Neural crest cell (in vitro differentiated cells): ENCODE results near the gene FCHSD1.

DNA sequence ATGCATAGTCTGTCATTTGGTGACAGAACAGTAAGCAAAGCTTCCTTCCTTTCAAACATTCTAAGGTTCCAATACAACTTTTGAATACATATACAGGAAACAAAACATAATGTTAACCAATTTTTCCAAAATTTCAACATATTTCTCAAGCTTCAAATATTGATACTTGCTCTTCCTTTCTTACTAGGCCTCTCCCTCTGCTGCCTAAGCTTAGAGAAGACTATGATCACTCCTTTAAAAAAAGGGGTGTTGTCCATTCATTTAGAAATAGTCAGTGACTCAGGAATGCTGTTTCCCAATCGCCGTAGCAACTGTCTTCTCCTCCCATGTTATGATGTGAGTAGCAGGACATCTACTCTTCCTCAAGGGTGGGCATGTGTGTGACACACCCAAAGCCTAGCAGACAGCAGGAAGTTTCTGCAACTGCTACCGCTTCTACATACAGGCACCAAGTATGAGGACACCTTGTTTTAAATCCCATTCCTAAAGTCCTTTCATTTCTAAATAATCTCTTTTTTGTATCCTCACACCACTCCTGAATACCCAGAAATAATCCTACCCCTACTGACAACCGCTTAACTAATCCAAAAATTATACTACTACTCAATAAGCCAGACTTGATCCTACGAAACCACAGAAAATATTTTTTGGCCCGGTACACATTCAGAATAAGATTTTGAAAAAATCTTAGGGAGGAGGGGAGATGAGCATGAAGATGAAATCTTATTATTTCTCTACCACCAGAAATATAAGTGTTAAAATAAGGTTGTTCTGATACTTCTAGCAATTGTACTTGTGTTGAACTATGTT, 14.4 kb downstream of the DIAPH1 start:
- PRO-cap = no peak

GRCh38 chr5:141651034-141651794, at the start of gene FCHSD1:
TSS of gene FCHSD1 (minus strand) at chr5:141651418.
- PRO-cap = bidirectional peak, plus-strand start at chr5:141651478, minus-strand start at chr5:141651372

DNA sequence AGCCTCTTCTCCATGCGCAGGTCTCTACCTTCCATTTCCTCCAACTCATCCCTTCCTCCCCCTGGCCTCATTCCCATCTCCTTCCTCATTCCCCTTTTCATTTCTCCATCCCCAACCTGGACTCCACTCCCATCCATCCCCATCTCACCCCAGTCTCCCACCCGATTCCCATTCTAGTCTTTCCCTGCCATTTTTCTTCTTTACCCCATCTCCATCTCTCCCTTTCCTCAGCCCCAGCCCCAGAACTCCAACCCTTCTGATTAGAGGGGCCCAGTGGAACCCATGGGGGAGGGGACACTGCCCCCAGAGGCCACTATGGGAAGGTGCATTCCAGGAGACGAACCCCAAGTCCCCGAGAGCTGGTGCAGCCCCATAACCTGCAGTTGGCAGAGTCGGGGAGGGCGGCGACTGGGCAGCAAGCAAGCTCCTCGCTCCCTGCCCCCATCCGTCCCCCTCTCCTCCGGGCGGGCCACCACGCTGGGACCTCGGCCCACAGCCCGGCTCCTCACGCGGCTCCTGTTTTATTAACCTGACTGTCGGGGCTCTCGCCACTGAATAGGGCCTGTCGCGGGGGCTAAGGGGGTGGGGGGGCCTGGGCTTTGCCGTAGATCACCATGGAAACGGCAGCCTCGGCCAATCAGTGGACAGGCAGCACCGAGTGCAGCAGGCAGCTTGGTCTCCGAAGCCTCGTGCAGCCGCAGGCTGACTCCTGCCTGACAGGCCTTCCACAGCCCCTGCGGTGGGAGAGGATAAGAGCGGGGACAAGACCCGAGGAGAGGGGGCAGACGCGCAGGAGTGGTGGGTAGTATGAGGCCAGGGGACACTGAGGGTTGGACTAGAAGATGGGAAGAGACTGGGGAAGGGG, 66.6 kb downstream of the PCDH1 start:
- PRO-cap = unidirectional peak, plus-strand start at position 389 of the sequence; bidirectional peak, plus-strand start at position 719 of the sequence, minus-strand start at position 557 of the sequence

GRCh38 chr5:141822038-141822735, 56.0 kb downstream of the PCDH1 start:
- PRO-cap = no peak

DNA sequence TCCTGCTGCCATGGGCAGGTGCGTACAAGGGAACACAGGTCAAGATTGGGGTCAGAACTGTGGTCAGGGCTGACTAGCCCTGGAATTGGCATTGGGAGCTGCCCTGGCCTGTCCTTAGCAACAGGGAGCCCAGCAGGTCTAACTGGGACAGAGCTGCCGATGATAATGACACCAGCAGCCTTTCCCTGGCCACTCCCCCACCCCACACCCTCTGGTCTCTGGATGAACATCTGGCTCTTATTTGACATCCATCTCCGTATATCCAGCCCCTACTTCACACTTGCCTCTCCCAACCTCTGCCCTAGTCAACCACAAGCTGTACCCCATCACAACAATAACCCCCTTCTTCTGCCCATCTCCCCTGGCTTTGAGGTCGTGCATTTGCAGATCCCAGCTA, 7.9 kb downstream of the PCDH1 start:
- PRO-cap = no peak

GRCh38 chr5:141878104-141878331, 192 bp downstream of the PCDH1 start:
- PRO-cap = no peak

DNA sequence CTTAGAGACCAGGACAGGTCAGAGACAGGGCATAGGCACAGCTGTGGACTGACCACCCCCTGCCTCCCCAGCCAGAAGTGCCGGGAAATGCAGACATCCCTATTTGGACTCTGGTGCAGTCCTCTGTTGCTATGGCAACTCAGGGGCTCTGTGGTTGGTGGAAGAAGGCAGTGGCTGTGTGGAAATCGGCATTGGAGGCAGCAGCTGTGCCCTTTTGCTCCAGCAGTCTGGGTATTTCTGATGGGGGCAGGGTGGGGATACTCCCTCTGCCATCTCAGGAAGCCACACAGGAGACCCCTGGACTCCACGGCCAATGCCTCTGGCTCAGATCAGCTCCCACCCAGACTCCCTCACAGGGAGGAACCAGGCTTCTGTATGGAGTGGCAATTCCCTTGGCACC, 43.2 kb upstream of the NDFIP1 start:
- PRO-cap = bidirectional peak, plus-strand start at position 258 of the sequence, minus-strand start at position 79 of the sequence

DNA sequence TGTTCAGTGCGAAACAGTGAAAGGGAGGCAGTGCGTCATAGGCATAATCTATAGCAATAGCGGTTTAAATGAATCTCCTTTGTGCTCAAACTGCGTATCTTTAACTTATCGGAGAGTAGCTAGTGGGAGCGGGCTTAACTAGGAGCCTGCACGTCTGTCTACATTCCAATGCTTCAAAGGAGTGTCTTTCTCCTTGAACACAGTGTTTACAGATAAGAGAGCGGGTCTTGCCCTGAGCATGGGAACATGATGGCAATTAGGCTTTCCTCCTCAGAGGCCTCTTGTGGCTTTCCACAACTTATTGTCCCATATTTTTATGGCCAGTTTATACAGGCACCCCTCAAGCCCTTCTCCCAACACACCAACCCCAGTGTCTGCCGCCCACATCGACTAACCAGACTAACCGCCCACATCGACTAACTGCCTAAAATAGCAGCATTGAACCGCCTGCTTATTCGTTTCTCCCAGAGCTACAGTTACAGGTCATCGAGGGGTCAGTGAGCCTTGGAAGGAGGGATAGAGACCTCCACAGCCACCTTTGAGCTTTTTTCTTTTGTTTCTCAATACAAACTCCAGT, 19.5 kb upstream of the NDFIP1 start:
- PRO-cap = no peak

DNA sequence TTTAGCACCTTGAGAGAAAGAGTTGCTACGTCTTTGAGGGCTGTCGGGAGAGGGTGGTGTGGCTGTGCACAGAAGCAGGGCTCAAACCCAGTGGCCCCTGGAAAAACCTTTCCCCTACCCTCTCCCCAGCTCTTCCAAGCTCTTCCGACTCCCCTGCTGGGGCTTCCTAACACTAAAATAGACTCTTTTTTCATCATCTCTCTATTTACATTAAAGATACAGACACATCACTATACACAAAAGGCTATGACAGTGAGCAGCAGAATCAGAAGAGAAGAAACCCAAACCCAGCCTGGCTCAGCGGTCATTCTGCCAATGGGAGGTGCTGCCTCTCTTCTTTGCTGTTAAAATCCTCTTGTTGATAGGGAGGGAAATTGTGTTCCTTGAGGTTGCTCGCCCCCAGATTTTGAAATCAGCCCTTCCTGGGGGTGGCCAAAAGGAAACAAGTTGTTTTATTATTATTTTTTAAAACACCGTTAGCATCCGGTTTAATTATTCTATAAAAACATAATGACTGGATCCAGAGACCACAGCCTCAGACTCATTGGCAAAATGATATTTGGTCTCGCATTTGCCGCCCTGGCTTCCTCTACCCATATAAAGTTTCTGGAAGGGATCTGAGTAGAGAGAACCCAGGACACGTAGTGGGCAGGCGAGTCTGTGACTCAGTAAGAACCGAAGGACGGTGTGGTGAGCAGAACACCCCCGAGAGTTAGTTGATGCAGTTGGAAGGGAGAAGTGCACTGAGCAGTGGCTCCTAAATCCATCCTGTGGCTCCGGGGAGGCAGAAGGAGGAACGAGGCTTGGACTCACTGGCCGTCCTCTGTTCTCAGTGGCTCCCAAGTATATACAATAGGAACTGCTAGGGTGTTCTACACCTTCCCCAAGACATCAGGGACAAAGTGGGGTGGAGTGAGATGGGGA, 11.8 kb downstream of the SPRY4 start:
- PRO-cap = no peak

DNA sequence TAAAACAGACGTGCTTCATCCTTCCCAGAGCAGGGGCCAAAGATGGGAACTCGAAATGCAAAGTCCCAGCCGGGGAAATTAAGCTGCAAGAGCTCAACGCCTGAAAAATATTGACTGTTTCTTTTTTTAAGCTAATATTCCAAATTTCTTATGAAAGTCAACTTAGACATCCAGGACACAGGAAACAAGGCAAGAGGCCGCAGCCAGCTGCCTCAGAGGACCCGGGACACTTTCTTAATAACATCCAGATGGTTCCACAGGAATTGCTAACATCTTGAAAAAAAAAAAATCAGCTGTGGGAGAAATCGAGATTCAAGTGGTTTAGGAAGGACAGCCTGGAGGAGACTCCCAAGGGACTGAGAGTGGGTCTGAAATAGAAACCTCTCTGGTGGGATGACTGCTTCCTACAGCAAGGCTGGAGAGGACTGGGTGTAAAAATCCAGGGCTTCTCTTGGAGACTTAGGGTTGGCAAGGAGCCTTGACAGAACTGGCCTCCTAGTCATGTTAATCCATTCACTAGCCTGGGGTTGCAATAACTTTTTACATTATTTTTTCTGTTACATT, 144.8 kb downstream of the FGF1 start:
- PRO-cap = no peak

DNA sequence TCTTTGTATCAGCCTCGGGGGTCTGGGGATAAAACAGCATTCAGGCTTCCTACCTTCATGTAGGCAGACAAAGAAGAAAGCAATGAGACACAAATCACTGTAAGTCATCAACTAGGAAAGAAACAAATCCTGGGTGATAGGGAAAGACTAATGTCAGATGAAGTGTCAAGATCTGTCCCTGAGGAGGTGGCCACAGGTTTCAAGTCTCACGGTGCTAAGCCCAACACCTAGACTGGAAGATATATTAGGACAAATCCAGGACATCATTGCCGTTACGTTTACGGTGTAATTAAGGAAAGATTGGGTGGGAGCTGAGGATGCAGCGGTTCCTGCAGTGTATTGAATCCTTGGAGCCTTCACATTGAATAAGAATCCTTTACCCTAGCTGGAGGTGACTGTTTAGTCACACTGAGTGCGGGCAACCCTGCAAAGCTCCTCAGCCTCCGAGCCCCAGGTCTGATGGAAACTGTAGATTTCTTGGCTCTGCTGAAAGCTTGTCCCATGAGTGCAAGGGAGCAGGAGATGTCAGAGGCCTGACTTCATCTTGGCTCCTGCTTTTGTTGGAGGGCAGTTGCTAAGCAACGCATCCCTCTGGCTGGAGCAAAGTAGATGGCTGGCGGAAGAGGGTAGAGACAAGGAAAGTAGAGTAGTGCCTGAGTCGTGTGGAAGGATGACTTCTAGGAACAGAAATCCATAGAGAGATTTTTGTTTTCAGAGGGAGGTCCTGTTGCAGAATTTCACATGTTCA, 71.1 kb downstream of the ARHGAP26 start:
- PRO-cap = no peak

DNA sequence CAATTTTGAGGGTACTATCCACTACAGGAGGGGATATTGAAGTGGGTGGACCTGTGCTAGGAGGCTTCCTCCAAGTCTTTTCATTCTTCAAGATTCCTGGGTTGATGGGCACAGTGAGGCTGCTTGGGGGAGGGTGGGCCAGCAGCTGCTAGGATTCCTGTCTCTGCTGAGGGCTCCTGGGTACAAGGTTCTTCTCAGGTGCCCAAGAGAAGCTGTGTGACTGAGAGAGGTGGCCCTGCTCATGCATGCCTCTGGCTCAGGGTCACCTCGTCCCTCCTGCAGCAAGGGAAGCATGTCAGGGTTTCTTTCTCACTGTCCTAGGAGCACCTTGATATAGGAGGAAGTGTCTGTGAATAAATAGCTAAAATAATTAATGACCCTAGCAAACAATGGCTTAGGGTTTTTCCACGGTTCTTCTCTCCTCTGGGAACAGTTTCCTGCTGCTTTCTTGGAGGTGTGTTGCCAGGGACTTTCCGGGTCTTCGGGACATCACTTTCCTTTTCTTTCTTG, 87.1 kb downstream of the ARHGAP26 start:
- PRO-cap = no peak

DNA sequence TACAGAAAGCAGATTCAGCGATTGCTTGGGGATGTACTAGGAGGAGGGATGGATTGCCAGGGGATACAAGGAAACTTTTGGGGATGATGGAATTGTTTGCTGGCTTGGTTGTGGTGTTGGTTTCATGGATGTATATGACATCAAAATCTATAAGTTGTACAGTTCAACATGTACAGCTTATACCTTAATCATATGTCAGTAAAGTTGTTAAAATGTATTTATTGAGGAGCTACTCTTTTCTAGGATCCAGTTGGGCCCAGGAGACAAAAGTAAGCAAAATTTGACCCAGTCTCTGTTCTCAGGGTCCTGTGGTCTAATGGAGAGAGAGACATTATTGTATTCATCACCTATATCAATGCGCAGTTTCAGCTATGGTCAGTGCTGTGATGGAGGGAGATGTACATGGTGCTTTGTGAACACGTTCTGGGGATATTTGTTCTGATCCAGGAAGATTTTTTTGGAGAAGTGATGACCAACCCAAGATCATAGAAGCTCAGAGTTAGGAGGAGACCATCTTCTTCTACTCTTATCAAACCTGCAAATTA, 142.3 kb downstream of the ARHGAP26 start:
- PRO-cap = no peak

DNA sequence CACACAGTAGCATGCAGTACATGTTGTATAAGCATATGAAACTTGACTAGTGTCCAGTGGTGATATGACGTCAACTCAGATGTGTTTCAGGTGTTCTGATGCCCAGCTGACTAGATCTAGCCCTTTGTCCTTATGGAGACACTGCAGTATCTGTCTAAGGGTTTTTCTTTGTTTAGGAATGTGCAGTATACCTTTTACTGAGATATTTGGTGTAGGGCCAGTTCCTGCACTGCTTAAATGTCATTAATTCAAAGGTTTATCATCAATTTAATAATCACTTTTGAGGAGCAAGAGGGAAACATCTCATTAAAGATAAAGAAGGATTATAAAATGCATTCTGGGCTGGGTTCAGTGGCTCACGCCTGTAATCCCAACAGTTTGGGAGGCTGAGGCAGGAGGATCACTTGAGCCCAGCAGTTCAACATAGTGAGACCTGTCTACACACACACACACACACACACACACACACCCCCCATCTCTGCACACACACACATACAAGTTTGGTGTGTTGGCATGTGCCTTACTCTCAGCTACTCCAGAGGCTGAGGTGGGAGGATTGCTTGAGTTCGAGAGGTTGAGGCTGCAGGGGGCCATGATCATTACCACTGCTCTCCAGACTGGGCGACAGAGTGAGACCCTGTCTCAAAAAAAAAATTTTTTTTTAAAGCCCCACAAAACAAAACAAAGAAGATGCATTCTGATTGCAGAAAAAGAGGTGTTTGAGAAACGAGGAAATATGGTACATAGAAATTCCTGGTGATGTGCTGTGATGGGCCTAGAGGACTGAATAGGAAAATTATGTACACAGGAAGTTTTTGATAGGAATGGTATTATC, 184.7 kb downstream of the ARHGAP26 start:
- PRO-cap = no peak

GRCh38 chr5:142958499-142959134, 188.4 kb downstream of the ARHGAP26 start:
- PRO-cap = no peak

DNA sequence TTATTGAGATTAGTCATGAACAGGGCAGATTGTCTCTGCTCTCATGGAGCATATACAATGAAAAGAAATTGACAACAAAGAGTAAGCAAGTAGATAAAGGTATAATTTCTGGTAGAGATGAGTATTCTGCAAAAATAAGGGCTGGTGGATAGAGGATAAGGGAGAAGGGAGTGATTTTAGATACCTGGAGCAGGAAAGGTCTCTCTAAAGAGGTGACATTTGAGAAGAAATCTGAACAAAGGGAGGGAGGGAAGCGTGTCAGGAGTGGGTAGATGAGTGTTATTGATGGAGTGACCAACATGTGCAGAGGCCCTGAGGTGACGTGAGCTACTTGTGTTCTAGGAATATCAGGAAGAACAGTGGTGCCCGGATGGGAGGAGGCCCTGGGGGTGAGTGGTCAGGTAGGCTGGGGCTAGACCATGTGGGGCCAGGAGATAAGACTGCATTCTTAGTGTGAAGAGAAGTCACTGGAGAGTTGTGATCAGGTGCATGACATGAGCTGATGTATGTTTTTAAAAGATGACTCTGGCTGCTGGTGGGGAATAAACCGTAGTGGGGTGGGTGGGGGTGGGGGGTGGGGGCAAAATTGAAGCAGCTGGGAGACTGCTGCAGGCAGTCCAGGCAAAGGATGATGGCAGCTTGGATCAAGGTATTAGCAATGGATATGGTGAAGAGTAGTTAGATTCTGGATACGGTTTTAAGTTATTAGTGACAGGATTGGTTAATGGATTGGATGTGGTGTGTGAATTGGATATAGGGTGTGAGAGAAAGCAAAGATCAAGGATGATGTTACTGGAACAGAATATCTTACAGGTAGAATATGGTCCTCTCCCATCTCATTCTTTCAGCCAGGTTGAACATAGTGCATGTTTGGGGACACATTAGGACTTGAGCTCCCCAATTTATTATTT, 256.3 kb downstream of the ARHGAP26 start:
- PRO-cap = no peak

DNA sequence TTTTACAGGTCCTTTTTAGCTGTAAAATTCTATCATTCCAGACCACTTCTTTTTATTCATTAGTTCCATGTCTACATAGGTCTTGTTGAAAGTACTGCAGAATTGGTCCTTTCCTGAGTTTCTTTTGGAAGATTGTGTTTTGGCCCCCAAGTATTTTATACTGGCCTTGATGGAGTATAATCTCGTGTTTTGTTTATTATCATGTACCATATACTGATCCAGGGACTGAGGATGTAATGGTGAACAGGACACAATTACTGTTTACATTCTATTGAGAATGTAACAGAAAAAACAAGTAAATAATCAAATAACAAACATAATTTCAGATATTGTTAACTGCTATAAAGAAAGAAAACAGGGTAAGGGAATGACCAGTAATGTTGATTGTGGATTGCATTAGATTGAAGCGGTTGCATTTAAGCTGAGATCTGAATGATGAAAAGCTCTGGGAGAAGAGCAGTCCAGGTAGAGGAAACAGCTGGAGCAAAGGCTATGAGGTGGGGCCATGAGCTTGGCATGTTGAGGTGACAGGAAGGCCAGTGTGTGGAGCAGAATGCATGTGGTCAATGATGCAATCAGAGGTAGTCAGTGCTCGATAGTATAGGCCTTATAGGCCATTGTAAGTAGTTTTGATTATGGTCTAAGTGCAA, 270.2 kb downstream of the ARHGAP26 start:
- PRO-cap = no peak

GRCh38 chr5:143066671-143067389, 296.7 kb downstream of the ARHGAP26 start:
- PRO-cap = no peak

DNA sequence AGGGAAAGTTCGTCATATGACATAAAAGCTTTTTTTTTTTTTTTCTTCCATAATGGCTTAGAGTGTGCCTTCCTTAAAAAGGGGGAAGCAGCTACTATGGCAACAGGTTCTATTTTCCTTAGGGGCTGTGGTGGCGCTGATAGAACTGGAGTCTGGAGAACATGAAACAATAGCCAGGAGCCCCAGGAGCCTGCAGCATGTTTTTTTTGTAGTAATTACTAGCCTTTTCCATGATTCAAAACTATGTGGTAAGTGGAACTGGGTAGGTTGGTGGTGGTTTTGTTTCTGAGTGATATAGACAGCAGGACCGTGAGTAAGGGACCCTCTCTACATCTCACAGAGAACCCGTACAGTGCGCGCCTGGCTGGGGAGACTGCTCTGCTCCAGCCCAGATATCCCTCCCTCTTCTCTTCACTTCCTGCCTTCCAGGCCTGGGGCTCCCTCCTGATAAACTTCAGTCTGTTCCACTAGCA, 301.6 kb downstream of the NR3C1 start:
- PRO-cap = no peak

DNA sequence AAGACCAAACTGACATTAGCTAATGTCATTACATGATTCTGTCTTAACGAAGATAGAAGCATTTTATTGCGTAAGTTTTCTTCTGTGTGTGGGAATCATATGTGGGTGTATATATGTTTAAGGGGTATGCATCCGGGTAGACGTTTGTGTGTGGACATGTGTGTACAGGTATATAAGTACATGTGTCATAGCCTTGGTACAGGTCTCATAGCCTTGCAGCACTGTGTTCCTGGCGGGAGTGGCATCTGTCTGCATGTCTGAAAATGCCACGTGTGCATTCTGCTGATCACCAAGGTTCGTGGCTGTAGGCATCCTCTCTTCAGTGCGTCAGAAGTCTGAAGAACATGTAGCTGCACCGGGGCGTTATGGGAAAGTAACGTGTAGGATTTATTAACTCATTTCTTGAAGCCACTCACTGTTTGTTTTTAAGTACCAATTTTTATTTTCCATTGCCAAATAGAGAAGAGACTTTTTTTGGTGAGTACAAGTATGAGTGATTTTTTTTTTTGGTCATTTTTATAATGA, 298.0 kb downstream of the NR3C1 start:
- PRO-cap = no peak